Neural crest cell (in vitro differentiated cells): Measurements from ENCODE around the genes SSTR1, LRFN5, C14orf28 and KLHDC2.

- PRO-cap, result no peak
These were observed at the start of gene SSTR1 for GRCh38 chr14:38207683-38208395. SSTR1 (plus strand) TSS chr14:38207904.

DNA sequence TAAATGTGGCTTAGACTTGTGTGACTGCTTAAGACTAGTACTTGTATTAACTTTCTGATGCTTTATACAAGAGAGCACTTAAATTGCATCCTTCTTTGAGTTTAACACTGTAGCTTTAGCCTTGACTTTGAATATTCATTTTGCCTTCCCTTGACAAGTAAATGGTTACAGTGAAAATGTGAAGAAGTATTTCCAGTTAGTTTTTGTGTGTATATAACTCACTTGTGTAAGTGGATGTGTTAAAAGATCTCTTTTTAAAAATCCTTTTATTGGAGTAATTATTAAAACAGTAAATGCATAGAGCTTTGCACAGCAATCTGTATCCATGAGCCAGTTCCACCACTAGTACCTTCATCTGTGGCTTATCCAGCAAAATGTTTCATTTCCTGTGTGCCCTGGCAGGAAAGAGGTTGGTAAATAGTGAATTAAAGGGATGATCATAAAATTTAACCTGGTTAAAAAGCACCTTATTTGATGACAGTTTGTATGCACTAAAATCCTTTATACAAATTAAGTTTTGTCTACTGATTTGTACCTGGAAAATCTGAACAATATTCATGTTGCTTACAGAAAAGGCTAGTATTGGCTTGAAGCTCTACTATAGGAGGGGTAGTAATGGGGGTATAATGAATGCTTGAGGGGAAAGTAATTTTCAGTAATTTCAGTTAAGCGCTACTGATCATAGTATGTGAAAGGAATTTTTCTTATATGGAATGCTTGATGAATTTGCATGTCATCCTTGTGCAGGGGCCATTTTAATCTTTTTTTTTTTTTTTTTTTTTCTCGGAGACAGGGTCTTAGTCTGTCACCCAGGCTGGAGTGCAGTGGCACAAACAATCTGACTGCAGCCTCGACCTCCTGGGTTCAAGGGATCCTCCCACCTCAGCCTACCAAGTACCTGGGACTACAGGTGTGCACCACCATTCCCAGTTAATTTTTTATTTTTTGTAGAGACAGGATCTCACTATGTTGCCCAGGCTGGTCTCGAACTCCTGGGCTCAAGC is 8.2 kb downstream of the PNN start:
- PRO-cap, result no peak

- PRO-cap, result no peak
These were observed 13.2 kb downstream of the PNN start for GRCh38 chr14:39188199-39188752.

DNA sequence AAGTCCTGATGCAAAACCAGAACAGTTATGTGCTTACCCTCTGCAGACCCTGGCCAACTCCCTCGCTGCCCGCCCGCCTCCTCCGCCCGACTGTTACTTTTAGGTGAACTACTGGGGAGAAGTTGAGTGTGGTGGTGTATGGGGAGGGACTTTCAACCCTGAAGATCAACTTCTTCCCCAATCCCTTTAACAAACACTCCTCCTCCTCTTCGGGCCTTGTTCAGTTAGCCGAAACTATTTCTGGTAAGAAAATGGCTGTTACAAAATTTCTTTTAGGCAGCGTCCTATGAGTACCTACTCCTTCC is 1.4 kb downstream of the FBXO33 start:
- PRO-cap, result no peak

DNA sequence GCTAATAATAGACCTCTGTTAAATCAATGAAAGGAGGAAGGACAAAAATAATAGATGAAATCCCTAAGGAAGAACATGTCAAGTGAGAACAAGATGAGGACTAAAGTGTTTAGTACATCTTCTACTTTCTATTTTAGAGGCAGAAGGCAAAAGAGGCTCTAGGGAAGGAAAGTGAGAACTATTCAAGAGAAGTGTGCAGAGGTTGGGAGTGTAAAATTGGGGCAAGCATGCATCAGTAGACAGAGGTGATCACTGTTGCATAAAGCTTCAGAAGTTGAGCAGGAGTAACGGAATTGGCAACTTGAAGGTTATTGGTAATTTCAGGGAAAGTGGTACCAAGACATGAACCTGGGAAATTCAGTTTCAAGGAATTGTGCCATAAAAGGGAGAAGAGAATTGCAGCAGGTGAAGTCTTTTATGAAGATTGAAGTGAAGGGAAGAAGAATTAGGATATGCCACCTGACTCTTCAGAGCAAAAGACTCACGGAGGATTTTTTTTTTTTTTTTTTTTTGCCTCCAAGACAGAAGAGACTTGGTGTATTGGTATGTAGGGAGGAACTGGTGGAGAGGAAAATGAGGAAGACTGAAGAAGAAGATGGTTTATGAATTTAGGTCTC is 57.1 kb upstream of the FBXO33 start:
- PRO-cap, result no peak

DNA sequence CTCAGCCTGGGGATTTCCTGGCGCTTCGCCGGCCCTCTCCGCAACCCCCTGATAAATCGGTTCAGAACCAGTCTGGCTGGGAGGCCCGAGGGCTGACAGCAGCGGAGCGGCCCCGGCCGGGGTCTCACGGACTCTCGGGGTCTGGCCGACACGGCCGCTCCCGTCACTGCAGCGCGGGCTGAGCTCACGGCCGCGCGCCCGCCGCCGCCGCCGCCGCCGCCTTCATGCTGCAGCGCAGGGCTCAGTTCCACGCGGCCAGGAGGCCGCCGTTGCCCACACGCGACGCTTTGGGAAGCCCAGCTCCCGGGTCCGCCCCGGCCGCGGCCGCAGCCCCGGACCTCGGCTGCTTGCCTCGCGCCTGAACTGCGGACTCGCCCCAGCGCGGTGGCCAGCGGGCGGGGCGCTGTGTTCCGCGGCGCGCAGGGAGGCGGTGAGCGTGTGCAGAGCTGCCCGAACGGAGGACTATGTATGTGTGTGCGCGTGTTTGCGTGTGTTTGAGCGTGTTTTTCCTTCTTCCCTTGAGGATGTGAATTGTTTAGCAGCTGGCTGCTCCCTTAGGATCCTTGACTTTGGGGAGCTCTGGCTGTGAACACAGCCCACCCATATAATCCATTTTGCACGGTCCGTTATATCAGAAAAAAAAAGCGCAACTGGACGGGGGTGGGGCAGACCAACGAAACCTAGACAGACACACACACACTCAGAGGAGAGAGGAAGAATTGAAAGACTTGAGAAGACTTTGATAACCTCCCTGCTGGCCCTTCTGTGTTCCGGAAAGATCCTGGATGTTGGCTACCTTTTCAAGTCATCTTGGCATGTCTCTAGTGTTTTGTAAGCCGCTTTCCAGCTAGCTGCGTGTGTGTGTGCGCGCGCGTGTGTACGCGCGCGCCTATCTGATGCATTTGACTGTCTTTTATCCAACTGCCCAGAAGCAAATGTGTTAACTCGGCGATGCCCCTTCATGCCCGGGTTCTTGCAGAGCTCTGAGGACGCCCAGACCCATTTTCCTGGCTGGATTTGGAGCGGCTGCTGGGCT is at the start of gene LRFN5:
LRFN5 (plus strand) TSS at position 207 of the 1,036 bp plus-strand sequence.
- PRO-cap, result bidirectional peak, plus-strand start at position 64 of the sequence, minus-strand start at position 136 of the sequence; bidirectional peak, plus-strand start at position 244 of the sequence, minus-strand start at position 365 of the sequence

DNA sequence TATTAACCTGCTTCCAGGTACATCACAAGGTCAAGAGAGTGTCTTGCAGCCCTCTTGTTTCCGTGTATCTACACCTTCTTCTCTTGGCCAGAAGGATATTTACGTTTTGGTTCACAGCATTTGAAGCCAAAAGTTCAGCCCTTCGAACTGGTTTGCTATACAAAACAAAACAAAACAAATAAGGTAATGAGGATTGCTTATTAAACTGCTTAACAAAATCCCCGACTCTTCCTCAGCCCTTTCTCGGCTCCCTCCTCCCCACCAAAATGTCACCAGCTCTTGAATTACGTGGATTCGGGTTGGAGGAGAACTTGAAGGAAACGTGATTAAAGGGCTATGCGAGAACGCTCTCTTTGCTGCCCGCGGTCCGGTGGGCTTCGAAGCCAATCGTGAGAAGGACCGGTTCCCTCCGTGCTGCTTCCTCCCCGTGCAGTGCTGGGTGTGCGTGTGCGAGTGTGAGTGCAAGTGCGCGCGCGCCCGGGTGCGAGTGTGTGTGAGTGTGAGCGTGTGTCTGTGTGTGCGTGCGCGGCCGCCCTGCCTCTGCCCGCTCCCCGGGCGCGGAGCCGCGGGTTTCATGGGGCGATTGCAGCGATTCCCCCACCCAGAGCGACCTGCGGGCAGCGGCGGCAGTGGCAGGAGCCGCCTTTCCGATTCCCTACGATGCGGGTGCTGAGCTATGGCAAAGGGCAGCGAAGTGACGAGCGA is 1.2 kb downstream of the LRFN5 start:
- PRO-cap, result no peak

GRCh38 chr14:44896720-44898105 is at the start of gene C14orf28:
C14orf28 (plus strand) TSS chr14:44897275.
- PRO-cap, result bidirectional peak, plus-strand start at chr14:44897343, minus-strand start at chr14:44897437; bidirectional peak, plus-strand start at chr14:44897927, minus-strand start at chr14:44897871

DNA sequence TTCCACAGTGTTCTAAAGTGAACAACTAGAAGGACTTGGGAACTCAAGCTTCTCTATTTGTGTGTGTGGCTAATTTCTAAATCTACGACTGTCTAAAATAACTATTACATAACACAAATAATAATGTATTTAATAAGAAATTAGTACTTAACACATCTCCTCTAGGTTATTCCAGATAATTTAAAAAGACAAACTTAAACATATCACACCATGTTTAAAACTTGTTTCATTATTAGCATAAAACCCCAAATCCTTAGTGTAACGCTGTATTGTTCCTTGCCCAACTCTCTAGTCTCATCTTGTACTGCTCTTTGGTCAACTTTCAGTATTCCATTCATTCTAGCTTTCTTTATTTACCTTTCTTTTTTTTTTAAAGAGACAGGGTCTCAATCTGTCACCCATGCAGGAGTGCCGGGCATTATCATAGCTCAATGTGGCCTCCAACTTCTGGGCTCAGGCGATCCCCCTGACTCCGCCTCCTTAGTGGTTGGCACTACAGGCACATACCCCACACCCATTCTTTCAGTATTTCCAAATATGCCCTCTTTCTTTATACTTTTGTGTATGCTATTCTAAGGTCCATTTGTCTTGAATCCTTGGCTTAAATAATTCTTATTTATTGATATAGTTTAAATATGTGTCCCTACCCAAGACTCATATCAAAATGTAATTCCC is 33.1 kb downstream of the MIS18BP1 start:
- PRO-cap, result no peak

DNA sequence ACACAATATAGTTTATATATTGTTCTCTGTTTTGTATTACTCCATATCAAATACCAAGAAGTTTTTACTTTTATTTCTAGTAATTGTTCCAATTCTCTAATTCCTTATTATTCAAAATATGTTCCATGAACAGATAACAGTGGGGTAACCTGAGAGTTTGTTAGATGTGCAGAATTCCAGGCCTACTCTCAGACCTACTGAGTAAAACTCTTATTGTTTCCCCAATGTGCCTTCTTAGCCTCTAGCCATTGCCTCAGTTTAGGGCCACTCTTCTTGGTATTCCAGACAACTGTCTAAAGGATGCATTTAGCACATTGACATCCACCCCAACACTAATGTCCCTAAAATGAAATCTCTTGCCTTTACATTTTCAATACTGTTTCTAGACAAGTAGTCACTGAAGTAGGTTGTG is 650.3 kb upstream of the MIS18BP1 start:
- PRO-cap, result no peak

DNA sequence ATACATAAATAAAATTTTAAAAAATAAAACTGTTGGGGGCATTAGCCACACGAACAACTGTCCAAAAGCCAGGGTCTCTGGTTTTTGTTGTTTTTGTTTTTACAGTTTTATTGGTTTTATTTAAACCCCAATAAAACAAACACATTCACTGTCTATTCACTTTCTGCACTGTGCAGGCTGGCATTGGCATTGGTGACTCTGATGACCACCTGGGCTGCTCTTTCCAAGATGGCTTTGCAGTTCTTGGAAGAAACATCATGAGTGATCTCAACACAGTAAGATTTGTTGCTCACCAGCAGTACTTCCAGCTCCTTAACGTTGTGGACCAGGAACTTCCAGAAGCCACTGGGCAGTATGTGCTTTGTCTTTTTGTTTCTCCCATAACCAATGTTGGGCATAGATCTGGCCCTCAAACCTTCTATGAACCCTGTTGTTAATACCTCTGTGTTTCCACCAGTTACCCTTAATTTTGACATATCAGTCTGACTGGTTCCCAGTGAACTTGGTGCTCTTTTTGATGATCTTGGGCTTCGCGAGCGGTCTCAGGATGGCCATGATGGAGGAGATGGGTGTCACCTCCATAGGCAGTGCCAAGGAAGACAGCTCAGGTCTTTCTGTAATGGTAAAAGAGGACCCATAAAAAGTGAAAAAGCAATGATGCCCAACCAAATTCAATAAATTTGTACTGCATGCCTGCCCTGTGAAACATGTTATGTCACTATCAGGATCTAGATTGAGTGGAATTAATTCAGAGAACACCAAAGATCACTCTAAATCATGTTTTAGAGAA is 8.7 kb downstream of the RPS29 start:
- PRO-cap, result no peak

DNA sequence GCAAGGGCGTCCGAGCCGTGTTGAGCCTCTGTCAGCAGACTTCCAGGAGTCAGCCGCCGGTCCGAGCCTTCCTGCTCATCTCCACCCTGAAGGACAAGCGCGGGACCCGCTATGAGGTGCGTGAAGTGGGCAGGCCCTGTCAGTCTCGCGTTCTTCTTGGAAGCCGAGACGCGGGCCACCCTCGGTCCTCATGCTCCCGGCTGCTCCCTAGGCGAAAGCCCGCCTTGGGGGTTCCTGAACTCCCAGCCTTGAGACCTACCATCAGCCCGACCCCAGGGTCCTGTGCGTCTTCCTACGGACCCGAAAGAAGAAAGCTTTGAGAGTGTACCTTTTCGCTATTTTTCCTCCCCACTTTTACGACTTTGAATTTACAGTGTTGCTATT is 340 bp downstream of the LRR1 start:
- PRO-cap, result bidirectional peak, plus-strand start at position 139 of the sequence, minus-strand start at position 83 of the sequence

- PRO-cap, result no peak
These were observed 958 bp downstream of the MGAT2 start for GRCh38 chr14:49621450-49622064.

- PRO-cap, result bidirectional peak, plus-strand start at chr14:49768167, minus-strand start at chr14:49767943; bidirectional peak, plus-strand start at chr14:49768452, minus-strand start at chr14:49768491; bidirectional peak, plus-strand start at chr14:49768625, minus-strand start at chr14:49768754
These were observed at the start of gene KLHDC2 for GRCh38 chr14:49768097-49769048. KLHDC2 (plus strand) TSS chr14:49768153.

DNA sequence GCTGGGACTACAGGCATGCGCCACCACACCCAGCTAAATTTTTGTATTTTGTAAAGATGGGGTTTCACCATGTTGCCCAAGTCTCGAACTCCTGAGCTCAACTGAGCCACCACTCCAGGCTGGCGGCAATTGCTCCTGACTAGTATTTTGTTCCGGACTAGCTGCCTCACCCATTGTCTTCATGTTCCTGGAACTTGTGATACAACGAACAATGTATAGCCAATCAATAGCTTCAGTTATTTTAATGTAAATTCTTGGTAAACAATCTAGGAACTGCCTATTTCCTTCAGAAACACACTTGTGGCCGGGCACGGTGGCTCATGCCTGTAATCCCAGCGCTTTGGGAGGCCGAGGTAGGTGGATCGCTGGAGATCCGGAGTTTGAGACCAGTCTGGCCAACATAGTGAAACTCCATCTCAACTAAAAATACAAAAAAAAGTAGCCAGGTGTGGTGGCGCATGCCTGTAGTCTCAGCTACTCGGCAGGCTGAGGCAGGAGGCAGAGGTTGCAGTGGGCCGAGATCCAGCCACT is 8.3 kb upstream of the ARF6 start:
- PRO-cap, result no peak

GRCh38 chr14:49896430-49896912 is 3.6 kb downstream of the ARF6 start:
- PRO-cap, result no peak

- PRO-cap, result no peak
These were observed 5.0 kb downstream of the ARF6 start for GRCh38 chr14:49897861-49898382.

DNA sequence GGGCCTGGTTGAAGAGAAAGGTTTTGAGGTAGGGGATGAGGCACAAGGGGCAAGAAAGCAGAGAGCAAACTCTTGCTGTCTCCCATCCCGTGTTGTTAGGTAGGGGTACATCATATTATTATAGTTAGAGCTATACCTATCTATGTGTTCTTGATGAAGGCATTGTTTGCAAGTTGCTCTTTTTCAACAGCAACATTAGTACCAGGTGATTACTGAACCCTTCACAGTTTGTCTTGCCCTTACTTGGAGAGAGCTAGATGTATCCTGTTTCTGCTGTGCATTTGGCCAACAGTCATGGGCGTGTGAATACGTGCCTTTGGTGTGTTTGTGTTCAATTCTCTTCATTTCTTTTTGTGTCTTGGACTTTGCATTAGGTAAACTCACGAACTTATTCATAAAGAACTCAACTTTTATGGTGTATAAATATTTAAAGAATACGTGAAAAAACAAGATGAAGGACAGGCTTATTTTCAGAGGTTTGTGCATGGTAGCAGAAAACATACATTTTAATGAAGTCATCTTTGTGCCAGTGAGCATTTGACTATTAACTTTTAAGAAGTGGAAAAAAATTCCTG is 14.3 kb downstream of the ARF6 start:
- PRO-cap, result no peak

DNA sequence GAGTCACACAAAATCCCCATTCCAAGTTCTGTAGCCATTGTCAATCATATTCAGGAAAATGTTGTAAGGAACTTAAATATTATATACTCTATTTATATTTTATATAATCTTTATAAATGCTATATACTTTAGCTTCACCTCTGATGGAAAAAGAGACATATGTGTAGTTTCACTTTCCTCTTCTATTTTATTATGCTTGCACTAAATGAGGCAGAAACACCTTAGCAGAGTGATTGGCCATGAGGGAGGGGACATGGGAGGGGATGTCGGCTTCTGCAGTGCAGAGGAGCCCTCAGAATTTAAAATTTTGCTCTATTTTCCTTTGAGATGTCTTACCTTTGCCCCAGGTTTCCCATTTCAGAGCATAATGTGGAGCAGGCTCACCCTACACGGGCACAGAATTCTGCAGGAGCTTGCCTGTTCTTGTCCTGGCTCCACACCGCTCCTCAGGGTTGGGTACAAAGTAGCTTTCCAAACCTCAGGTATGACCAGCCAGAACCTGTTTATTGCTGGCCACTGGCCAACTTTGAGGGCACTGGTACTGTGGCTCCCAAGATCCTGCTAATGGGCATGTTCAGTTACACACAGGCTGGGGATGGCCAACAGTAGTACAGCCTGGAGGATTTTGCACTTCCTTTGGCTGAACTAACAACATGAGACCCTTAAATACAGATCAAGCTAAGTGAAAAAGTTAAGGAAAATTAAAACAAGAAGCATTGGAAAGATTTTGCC is 57.9 kb downstream of the ARF6 start:
- PRO-cap, result no peak

GRCh38 chr14:49951910-49952412 is 59.1 kb downstream of the ARF6 start:
- PRO-cap, result no peak